ENCODE measurements around the genes NFYA and NCR2.

DNA sequence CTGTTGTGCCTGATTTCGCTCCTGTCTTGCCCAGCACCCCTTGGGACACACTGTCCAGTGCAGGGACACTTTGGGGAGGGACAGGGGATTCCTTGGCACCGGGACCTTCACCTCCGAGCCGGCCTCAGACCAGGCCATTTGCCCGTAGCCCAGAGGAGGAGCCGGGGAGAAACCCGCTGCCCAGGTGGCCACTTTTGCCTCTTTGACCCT lies 393 bp upstream of the DAAM2 start:
- PRO-cap, result no peak
- RAMPAGE, long total RNA, result no peak

DNA sequence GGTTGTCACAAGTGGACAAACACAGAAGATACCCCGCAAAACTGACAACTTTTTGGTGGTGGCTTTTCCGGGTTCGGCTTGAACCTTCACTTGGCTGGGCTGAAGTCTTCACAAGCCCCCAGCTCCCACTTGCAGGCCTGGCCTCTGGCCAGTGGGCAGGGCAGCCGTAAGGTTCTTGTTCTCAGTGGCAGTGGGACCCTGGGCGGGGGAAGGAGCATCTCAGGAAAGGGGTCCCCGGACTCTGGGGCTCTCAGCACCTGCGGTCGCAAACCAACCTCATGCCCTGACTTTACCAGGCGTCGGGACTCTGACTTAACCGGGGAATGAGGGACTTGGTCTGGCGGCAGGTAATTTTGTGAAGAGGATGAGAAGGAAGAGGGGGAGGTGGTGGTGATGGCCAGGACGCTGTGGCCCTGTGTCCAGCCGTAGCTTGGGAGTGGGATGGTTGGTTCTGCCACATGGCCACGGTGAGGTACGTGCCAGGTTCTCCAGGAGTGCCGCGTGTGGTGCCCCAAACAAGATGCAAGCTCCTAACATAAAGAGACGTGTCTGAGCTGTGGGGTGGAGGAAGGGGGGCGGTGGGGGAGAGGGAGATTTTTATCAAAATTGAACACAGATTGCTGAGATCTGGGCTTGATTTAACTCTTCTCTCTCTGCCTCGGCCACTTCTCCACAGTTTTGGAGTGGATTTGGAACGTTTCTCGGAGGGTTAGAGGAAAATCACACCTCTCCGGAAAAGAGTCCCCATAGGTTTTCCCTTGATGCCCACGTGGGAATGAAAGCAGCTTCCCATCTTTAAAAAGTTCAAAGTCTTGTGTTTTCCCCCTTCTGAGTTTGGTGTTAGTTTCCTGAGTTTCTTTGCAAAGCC lies 855 bp downstream of the DAAM2 start:
- PRO-cap, result no peak
- RAMPAGE, long total RNA, result no peak

GRCh38 chr6:39803885-39804390 lies 11.8 kb downstream of the DAAM2 start:
- PRO-cap, result no peak
- RAMPAGE, long total RNA, result no peak

DNA sequence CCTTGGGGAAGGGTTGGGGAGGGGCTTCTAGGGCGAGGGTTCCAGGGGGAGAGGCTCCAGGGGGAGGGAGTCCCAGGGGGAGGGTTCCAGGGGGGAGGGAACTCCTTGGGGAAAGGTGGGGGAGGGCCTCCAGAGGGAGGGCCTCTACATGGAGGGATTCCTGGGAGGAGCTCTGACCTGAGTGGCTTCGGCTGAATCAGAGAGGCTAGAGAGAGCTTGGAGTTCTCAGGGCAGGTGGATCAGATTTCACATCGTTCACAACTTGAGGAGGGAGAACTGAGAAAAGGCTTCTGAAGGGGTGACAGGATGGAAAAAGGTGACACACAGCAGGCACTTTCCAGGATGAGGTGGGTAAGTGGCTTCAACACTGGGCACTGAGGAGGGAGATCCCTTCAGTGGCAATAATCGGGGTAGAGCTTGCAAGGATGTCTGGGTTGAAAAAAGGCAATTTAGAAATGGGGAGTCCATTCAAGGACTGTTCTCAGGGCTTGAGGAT lies 49.2 kb downstream of the DAAM2 start:
- PRO-cap, result no peak
- RAMPAGE, long total RNA, result no peak

- PRO-cap, result no peak
- RAMPAGE, long total RNA, result no peak
These were observed 59.0 kb downstream of the MOCS1 start for GRCh38 chr6:39875324-39875662.

- PRO-cap, result no peak
- RAMPAGE, long total RNA, result no peak
These were observed 108.4 kb downstream of the UNC5CL start for GRCh38 chr6:40930552-40931000.

DNA sequence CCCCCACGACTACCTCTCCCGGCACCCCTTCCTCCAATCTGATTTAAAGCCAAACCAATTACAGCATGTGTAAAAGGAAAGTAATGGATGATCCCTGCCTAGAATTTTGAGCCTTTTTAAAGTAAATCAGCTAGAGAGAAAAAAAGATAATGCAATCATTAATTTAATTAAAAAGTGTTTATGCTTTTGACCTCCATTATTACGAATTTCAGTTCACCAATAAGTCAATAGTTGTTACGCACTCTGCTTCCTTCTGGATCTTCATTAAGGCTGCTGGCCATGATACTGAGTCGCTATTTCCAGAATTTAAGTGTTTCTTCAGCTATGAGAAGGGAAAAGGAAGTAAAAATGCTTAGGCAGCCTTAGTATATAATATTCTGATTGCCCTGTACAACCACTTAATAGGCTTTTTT lies 796 bp downstream of the OARD1 start:
- PRO-cap, result no peak
- RAMPAGE, long total RNA, result no peak

- PRO-cap, result bidirectional peak, plus-strand start at chr6:41072974, minus-strand start at chr6:41072541; unidirectional peak, plus-strand start at chr6:41073225
- RAMPAGE, long total RNA, result no peak
These were observed at the start of gene NFYA for GRCh38 chr6:41072708-41073577. NFYA (plus strand) TSS chr6:41072974.

DNA sequence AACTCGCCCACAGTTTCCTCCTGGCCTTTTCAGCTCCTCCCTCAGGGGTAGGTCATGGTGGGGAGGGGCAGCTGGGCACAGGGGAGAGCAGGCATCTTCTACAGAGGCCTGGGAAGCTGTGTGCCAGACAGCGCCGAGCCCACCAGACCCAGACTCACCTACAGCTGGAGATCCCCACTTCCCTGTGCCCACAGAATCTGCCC lies at the start of gene NCR2:
Gene NCR2, plus strand, starts transcription at position 90 of the 203 bp plus-strand sequence.
- PRO-cap, result no peak
- RAMPAGE, long total RNA, result no peak

DNA sequence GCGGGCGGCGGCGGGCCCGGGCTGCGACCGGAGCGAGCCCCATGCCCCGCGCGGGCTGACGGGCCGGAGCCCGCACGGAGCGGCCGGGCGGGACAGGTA lies 440 bp downstream of the FOXP4 start:
- PRO-cap, result no peak
- RAMPAGE, long total RNA, result no peak

- PRO-cap, result no peak
- RAMPAGE, long total RNA, result no peak
These were observed 21.8 kb downstream of the TFEB start for GRCh38 chr6:41713504-41714186.

DNA sequence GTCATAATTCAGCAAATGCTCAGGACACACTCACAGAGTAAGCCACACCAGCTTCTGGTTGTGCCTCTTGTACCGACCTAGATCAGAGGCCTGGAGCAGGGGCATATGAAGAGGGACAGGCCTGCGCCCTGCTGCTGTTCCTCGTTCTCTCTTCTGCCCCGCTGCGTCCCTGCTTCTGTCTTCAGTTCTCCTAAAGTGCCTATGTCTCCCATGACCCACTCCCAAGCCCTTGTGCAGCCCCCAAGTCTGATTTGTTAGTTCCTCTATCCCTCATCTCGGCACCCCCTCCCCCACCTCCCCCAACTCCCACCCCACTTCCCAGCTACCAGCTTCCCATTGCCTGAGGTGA lies 1.0 kb upstream of the PGC start:
- PRO-cap, result no peak
- RAMPAGE, long total RNA, result no peak

DNA sequence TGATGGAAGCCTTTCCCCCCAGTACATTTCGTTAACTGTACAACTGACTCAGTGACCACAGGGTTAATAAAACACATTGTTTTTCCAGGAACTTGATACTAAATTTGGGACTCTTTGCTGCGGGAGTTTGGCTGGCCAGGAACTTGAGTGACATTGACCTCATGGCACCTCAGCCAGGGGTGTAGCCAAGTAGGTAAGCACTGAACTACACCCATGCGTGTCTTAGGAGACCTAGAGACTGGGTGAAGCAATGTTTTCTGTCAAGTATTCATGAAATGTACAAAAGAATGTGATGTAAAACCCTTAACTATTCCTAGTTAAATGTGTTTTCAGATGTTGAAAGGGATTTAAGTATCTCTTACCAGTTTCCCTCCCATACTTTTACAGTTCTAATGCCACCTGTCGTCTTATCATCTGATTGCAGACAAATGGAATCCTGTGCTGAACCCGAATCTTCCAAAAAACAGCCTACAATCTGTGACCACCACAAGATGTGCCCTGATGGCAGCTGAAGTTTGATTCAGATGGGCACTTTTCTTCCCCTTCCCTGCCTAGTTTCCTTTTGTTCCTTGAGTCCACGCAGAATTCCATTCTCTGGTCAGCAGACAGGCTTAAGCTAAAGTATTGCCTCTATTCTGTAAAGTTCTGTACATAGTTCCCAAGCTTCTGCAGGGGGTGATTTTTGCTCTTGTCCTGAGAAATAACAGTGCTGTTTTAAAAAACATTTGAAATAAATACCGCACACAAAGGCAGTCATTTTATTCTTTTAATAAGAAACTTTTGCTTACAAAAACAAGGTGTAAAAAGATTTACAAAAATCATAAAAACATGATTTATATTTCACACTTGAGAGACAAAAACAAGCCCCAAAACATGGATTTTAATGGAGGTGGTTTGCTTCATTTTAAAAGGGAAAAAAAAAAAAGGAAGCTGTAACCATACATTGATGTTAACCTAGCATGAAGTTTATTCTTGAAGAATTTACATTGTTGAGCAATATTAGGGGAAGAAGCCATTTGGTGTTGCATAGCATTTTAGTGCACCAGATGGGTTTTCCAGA lies 2.0 kb downstream of the TOMM6 start:
- PRO-cap, result no peak
- RAMPAGE, long total RNA, result no peak

DNA sequence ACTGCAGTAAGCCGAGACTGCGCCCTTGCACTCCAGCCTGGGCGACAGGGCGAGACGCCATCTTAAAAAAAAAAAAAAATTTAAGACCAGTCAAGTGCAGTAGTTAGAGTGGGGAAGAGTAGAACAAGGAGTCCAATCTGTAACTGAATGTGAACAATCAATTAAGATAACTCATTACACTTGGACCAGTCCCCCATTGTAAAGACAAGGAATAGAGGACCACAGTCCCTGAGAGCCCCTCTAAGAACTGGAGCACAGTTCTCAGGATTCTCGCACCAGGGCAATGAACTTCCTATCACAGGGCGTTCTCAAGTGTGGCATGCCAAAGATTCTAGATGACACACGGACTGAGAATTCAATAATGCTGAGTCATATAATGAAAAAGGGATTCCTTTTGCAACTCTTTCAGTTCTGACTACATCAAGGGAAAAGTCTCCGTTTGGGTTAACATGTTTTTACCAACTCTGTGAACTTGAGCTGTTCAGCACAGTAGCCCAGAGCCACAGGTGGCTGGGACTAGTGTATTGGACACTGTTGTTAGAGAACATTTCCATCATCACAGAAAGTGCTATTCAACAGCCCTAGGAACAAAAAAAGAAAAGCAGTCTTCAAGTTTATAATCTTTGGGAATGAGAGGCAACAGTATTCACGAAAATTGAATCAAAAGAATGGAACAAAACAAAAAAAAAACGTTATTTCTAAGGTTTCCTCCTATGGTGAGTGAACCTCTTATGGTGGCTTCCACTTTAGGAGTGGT lies 3.4 kb downstream of the MED20 start:
- PRO-cap, result no peak
- RAMPAGE, long total RNA, result no peak

GRCh38 chr6:41940171-41941203 lies 1.1 kb downstream of the CCND3 start:
- PRO-cap, result no peak
- RAMPAGE, long total RNA, result no peak

DNA sequence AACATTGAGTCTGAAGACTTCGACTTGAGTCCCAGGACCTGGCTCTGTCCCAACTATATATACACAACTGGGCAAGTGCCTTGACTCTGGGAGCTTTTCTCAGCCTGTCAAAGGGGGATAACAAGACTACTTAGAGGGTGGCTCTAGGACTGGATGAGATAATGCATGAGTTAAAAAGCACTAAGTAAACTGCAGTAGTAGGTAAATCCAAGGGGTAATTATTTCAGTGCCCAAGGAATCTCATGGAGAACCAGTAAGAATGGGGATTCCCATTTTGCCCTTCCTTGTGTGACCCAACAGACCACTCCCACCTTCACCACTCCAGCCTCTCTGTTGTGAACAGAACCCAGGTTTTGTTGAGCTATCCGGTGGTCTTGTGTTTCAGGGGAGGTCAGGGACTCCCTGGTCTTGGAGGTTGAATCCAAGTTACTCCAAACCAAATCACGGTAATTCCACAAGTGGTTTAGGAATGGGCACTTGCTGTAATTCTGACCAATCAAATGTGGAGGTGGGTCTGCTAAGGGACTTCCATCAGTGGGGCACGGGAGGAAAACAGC lies 11.8 kb upstream of the CCND3 start:
- PRO-cap, result no peak
- RAMPAGE, long total RNA, result no peak

GRCh38 chr6:42022603-42023034 lies 27.7 kb upstream of the TAF8 start:
- PRO-cap, result no peak
- RAMPAGE, long total RNA, result no peak

GRCh38 chr6:42137258-42137753 lies 5.1 kb downstream of the C6orf132 start:
- PRO-cap, result no peak
- RAMPAGE, long total RNA, result no peak

- PRO-cap, result unidirectional peak, minus-strand start at chr6:42260722
- RAMPAGE, long total RNA, result no peak
These were observed 42.9 kb upstream of the MRPS10 start for GRCh38 chr6:42260345-42261252.

GRCh38 chr6:42281065-42282069 lies 63.7 kb upstream of the MRPS10 start:
- PRO-cap, result no peak
- RAMPAGE, long total RNA, result no peak